Mononuclear cell (primary cell): ENCODE results near the gene MRPS36.

DNA sequence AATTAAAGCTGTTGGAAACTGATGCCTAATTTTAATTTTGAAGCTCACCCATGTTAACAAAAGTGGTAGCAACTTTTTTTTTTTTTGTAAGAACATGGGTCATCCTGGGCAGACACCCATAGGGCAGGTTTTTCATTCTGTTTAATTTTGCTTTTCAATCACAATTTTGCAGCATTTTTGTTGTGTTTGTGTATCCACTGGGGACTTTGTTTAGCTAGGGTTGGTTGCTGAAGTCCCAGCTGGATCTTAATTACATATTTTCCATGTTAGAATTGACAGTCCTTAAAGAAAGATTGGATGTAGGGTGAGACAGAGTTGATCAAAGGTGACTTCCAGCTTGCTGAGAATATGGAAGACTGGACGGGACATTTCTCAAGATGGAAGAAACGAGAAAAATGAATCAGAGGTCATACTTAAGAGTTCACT lies 133.0 kb downstream of the CD180 start:
- RRBS, result no CpG with 5 or more reads among the region's 2 CpGs

- RRBS, result no CpG with 5 or more reads among the region's 8 CpGs
Observed at GRCh38 chr5:67095336-67096237, 101.0 kb downstream of the CD180 start.

DNA sequence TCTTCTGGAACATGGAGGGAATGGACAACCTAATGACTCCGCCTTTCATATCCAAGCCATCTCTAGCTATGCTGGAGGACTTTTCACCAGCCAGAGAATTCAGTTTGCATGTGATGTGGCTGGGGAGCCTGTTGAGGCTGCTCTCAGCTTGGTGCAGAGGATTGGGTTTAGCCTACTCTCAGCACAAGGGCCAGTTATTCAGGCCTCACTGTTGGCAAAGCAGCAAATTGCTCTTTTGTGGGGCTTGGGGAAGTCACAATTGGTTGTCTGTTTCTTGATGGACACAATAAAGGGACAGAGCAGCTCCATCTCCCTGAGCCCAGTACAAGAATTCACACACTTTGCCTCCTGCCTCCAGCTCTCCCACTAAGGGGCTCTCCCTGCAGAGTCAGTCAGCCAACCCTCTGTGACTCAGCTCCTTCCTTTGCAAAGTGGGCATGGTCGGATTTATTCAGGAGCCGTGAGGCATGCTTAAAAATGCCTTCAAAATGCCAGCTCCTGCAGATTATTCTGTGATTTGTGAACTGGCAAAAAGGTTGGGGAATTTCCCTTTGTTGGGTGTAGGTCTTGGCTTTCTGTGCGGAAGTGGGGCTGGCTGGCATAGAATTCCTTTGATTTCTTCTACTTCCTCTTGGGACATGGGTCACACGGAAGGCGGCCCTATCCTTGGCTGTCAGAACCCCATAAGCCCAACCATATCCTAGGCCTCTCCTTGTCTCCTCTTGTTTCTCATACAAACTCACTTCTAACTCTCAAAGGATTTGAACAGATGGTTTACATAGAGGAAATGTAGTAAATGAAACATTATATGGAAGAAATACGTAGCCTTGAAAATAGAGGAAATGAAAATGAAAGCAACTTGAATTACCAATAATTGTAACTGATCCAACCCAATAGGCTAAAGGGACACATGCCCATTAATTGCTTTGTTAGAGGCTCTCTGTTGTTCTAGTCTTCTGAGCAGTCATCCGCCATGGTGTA lies 118.7 kb upstream of the CD180 start:
- RRBS, result no CpG with 5 or more reads among the region's 8 CpGs

DNA sequence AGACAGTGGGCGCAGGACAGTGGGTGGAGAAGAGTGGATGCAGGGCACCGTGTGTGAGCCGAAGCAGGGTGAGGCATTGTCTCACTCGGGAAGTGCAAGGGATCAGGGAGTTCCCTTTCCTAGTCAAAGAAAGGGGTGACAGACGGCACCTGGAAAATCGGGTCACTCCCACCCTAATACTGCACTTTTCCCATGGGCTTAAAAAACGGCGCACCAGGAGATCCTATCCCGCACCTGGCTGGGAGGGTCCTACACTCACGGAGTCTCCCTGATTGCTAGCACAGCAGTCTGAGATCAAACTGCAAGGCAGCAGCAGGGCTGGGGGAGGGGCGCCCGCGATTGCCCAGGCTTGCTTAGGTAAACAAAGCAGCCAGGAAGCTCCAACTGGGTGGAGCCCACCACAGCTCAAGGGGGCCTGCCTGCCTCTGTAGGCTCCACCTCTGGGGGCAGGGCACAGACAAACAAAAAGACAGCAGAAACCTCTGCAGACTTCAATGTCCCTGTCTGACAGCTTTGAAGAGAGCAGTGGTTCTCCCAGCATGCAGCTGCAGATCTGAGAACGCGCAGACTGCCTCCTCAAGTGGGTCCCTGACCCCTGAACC lies 435.3 kb upstream of the PIK3R1 start:
- RRBS, result no CpG with 5 or more reads among the region's 15 CpGs

GRCh38 chr5:67798383-67798995 lies 417.1 kb upstream of the PIK3R1 start:
- RRBS, result no CpG with 5 or more reads among the region's 6 CpGs

DNA sequence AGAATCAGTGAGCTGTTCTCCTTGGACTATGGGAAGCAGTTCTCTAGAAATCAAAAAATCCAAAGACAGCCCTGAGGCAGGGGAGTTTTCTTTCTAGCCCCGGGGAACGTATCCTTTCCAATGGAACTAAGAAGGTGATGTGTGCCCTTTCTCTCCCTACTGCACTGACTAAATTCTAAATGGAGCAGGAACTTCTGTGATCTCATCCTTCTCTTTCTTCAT lies 178.1 kb upstream of the PIK3R1 start:
- RRBS, result no CpG with 5 or more reads among the region's 2 CpGs

DNA sequence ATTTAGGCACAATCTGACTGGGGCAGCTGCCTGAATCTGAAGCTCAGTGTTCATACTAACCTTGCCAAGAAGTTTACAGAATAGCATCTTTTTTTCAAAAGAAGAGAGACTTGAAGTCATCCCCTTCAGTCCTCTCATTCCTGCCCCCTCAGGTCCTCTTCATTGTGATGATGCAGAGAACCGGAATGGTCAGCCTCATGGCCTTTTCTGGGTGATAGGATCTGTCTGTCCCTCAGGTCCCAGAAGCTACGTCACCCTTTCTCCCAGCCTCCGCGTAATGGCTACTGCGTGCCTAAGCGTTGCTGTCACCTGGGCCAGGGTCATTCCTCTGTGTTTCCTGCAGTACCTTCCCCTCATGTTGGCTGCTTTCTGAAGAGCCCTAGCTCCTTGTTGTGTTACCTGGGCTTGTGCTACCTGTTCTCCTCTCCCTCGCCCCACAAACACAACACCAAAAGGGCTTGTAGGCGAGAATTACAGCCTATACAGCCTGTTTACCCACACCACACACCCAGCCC lies 4.7 kb downstream of the PIK3R1 start:
- RRBS, result no CpG with 5 or more reads among the region's 8 CpGs

DNA sequence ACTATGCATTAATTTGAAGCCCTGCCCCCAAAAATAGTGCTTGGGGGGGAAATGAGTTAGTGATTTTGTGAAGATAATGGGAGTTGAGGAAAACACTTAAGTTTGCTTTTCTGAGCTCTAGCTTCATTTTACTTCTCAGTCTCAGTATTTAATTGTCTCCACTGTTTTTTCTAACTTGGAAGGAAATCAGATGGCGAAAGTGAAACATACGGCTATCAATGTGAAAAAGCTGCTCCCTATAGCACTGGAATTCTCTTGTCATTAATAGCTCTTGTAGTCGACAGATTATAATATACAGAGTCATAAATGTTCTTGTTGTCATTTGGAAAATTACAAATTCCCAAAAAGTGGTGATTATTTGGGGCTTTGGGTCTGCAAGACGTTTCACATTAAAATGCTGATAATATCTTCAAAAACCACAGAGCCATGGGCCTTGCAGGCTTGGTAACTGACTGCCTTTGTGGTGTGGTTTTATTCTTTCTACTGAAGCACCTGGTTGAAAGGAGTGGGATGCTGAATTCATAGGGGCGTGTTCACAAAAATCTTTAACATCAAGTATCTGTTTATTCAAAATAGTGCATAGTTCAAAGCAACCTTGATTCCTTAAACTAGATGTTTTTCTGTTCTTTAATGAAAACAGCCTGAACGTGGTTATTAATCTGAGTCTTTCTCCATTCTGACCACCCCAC lies 40.1 kb downstream of the PIK3R1 start:
- RRBS, result no CpG with 5 or more reads among the region's 6 CpGs

GRCh38 chr5:68295743-68296349 lies 80.3 kb downstream of the PIK3R1 start:
- RRBS, result no CpG with 5 or more reads among the region's 7 CpGs

DNA sequence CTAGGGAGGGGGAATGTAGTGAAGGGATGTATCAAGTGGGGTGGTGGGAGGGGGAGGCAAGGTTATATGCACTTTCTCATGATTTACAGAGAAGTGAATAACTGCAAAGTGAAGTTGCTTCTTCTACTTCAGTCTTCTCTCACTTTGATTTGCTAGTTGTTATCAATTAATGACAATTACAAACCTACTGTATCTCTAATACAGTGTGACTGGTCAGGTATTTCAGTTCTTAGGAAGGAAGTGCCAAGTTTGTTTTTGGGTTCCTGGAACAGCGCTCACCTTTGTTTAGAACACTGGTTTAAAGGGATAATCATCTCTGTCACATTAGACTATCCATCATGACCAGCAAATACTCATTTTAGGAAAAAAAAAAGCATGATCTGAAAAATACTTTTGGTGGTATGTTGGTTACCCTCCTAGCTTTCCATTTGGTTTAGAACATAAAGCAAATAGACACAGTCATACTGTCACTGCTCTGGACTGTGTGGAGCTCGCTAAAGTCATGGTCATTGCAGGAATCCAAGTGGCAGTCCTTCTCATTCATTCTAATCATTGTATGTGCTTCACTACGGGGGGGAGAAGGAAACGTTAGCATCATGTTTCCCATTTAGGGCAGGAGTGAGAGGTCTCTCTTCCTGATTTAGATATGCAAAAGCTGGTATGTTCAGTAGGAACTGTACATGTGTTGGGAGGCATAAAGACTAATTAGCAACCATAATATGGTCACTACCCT lies 83.5 kb downstream of the PIK3R1 start:
- RRBS, result no CpG with 5 or more reads among the region's 4 CpGs

DNA sequence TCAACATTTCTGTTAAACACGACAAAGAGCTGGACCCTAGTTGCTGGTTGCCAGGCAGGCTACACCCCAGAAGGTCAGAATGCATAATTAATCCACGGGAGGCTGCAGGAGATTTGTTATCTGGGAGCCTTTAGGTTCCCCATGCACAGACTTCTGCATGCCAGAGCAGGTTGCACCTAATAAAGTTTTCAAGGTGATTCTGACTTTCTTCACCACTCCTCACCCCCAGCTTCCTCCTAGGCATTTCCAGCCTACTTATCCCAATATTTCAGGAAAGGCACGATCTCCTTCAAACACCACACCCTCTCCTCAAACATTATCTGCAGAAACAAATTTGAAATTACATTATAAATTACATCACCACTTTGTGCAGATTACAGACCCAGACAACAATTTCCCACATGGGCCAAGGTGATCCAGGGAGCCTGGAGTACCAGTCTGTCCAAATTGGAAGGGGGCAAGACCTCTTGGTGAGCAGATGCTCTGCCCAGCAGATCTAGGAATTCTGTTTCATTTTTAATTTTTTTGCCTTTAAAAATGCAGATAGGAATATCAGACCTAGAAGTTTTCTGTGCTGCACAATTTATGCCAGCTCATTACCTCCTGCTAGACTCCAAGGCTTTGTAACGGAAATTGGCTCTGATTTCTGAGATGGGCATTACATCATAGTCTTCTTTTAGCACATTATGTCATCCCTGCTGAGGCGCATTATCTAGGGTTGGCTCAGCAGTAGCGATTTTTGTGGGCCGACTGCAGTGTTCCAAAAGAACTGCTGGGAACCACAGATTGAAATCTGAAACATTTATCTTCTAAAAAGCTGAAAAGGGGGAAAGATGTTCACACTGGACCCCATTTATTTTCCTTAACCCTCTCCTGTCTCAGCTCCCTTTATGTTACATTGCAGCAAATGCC lies 363.3 kb upstream of the SLC30A5 start:
- RRBS, result no CpG with 5 or more reads among the region's 7 CpGs

- RRBS, result 3% methylated on average over 15 of the region's 76 CpGs
Observed at GRCh38 chr5:69217331-69218692, at the start of gene MRPS36. TSS of gene MRPS36 (plus strand) at chr5:69217760.

- RRBS, result no CpG with 5 or more reads among the region's 5 CpGs
Observed at GRCh38 chr5:69443921-69444649, 29.2 kb downstream of the MARVELD2 start.

DNA sequence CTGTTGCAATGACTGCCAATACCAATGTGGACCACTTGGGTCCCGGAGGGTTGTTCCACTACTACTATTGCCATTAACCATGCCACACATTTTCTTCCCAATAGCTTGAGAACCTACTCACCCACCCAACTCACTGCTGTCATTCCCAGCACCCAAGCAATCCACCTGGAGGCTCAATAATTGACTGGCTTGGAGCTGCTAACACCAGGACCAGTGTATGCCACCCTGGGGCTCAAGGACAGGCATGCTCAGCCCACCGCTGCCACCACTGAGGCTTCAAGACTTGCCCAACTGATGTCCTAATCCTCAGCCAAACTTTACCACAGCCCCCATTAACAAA lies 190.9 kb upstream of the MAP1B start:
- RRBS, result no CpG with 5 or more reads among the region's 2 CpGs

- RRBS, result no CpG with 5 or more reads among the region's 3 CpGs
Observed at GRCh38 chr5:71925033-71925476, 182.2 kb upstream of the MAP1B start.

DNA sequence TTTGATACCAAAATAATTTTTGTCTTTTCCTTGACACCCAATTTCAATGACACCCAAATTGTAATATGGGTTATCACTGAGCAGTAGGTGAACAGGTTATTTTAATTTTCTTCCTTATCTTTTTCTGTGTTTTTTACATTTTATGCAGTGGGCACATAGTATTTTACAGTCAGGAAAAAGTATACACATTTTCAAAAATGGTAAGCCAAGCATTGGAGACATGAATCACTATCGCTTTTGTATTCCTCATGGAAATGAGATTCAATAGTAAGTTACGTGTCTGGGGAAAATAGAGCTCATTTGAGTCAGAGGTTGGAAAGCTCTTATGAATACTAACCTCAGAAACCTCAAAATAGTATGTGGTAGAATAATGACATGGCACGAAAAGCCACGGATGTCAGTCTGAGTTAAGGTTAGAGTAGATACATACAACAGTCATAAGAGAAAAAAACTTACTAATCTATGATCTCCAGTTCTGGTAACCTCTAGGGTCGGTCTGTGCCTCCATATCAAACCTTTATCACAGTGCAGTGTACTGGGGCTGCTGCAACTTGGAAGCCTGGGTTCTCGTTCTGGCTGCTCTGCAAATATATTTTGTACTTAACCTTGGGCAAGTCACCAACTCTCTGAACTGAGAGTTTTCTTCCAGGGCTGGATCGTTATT lies 31.6 kb downstream of the MAP1B start:
- RRBS, result no CpG with 5 or more reads among the region's 7 CpGs

DNA sequence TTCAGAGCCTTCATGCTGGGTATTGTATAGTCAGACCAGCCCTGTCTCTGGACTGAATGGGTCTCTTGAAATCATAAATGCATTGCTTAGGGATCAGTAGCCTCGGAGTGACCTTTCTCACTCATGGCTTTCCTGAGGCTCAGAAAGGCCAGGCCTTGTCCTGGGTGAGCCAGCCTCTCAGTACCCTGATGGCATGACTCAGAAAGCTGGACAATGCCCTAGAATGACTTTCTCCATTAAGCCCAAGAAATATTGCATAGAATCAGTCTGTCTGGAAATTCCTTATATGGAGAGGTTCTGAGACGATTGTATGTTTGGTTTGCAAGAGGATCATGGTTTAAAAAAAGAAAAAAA lies 34.1 kb downstream of the MAP1B start:
- RRBS, result no CpG with 5 or more reads among the region's 2 CpGs

DNA sequence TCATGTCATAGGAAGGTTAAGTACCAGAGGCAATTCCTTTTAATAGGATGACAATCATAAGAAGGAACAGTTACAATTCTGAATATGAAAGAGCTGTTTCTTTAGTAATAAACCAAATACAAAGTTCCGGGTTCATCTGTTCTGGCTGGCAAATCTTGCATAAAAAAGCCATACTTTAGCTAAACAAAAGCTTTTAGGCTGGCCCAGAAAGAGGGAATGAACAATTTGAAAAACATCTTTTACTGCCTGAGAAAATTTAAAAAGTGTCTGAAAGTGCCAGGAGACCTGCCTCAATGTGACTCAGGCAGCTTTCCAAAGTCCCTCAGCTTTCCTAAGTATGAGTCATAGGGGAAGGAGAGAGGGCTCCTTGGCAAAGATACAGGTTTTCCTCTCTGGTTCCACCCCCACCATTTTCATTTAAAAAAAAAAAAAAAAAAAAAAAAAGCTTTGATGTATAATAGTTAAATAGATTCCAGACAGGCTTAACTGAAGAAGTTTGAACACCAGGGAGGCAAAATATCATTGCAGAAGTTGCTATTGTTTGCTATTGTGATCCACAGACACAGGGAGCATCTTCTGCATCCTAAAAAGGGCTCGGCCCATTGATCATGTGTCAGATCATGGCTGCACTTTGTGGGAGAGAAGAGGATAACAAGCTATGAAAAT lies 71.7 kb downstream of the MRPS27 start:
- RRBS, result no CpG with 5 or more reads among the region's 2 CpGs

DNA sequence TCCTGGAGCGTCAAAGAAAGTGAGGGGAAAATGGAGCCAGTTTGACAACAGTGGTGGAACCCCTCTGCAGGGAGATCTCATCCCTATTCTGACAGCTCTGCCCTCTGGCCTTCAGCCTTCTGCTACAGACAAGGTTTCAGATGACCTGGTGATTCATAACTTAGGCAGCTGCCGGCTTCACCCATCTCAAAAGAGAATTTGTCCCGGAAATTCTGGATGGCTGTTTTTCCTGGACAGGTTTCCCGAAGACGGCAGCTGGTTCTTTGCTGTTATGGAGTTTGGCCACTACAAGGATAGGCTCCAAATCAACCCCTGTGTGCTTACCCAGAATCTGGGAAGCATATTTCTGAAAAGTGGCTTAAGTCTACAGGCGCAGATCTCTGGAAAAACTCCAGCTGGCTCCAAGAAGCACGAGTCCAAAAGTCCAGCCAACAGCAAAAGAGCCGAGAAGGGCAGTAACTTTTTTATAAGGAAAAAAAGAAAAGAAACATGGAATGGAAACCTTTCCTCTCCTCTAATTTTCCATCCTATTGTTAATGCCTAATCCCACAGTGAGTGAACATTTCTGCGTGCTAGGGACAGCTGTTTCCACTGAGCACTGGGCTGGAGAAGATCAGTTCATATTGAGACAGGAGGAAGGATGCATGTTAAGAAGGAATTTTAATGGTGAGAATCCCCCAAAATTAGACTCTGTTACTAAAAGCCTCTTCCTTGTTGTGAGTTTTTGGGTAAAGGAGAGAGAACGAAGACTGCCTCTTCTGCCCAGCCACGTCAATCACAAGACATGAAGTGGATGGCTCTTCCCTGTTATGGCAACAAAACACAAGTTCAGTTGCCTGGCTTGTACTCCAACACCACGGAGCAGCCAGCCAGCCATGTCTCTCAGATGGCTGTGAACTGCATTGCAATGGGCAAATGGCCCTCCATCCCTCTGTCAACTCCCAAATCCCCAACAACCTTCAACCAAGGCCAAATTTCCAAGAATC lies 54.4 kb downstream of the ZNF366 start:
- RRBS, result no CpG with 5 or more reads among the region's 12 CpGs